B cell (primary cell): ENCODE results near the genes CTSW and CATSPER1.

DNA sequence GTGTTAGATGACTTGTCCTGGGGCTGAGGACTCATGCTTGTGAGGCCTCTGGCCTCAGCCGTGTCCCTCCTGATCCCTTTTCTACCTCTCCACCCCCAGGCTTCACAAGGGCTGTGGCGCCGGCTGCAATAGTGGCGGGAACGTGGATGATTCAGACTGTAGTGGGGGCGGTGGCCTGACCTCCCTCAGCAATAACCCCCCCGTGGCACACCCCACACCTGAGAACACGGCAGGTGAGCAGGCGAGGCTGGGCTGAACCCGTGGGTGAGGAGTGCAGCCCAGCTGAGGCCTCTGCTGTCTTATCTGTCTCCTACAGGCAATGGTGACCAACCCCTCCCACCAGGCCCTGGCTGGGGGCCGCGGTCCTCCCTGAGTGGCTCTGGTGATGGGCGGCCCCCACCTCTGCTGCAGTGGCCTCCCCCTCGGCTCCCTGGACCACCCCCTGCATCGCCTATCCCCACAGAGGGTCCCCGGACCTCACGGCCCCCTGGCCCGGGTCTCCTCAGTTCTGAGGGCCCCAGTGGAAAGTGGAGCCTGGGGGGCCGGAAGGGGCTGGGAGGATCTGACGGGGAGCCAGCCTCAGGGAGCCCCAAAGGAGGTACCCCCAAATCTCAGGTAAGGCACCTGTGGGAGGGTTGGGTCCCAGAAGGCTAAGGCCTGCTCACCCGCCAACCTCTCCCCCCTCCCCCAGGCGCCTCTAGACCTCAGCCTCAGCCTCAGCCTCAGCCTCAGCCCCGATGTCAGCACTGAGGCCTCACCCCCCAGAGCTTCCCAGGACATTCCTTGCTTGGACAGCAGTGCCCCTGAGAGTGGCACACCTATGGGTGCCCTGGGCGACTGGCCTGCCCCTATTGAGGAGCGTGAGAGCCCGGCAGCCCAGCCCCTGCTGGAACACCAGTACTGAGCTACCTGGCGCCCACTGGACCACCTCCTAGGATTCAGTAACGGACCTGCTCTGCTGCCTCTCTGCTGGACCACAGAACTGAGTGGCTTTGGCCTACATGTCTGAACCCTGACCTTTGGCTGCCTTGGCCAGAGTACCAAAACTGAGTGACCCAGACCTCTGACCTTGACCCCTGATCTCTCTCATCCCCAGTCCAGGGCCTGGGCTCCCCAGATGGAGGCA lies 1.5 kb upstream of the SIPA1 start:
- PRO-cap = no peak
- CAGE, long polyA plus RNA = no peak

- PRO-cap = bidirectional peak, plus-strand start at chr11:65641365, minus-strand start at chr11:65641191
- CAGE, long polyA plus RNA = no peak
Measured at GRCh38 chr11:65640971-65641671, 3.2 kb downstream of the SIPA1 start.

- PRO-cap = bidirectional peak, plus-strand start at chr11:65663969, minus-strand start at chr11:65663850
- CAGE, long polyA plus RNA = no peak
Measured at GRCh38 chr11:65663633-65664303, 1.1 kb upstream of the RELA start.

GRCh38 chr11:65711799-65711972 lies 366 bp upstream of the KAT5 start:
- PRO-cap = bidirectional peak, plus-strand start at chr11:65712252, minus-strand start at chr11:65711917
- CAGE, long polyA plus RNA = no peak

GRCh38 chr11:65713179-65713838 lies 1.3 kb downstream of the KAT5 start:
- PRO-cap = no peak
- CAGE, long polyA plus RNA = no peak

- PRO-cap = no peak
- CAGE, long polyA plus RNA = no peak
Measured at GRCh38 chr11:65713839-65714402, 1.9 kb downstream of the KAT5 start.

DNA sequence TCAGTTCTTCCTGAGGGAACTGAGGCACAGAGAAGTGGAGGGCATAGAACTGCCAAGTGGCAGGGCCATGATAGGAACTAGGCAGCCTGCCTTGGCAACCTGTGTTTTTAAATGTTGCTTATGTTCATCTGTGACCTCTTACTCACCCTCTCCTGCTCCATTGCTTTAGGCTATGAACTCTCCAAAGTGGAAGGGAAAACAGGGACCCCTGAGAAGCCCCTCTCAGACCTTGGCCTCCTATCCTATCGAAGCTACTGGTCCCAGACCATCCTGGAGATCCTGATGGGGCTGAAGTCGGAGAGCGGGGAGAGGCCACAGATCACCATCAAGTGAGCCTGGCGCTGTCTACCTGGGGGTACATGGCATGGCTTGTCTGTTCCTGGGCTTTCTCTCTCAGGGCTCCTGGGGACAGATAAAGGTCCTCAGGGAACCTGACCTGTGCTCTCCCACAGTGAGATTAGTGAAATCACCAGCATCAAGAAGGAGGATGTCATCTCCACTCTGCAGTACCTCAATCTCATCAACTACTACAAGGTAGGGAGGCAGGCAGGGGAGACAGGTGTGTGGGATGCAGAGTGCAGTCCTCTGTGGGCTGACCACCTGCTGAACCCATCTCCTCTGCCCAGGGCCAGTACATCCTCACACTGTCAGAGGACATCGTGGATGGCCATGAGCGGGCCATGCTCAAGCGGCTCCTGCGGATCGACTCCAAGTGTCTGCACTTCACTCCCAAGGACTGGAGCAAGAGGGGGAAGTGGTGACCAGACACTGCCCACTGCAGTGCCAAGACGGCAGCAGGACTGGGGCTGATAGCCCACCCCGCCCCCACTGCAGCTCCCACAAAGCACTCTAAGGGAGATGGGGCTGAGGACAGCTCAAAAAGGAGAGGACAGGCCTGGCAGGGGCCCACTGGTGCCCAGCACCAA lies 1.9 kb downstream of the RNASEH2C start:
- PRO-cap = no peak
- CAGE, long polyA plus RNA = no peak

DNA sequence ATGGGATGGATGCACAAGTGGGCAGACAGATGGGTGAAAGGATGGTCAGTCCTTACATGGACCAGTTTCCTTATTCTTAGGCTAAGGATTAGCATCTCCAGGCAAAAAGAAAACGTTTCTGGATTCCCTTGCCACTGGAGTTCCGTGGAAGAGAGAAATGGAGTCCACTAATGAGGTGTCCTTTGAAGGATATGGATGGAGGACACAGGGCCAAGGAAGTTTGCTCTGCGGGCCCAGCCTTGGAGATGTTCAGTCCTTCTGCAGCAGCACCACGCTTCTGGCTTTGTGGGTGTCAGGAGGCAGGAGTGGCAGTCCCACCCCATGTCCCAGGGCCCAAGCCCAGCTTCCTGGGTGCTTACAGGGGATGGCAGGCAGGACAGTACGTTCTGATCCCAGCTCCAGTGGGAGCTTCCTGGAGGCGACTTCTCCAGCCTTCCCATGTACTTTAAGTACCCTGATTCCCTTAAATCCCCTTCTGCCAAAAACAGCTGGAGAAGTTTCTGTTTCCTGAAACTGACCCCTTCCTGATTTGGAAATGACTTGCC lies 5.4 kb downstream of the AP5B1 start:
- PRO-cap = no peak
- CAGE, long polyA plus RNA = no peak

- PRO-cap = no peak
- CAGE, long polyA plus RNA = no peak
Measured at GRCh38 chr11:65787274-65788271, 710 bp downstream of the OVOL1 start.

- PRO-cap = no peak
- CAGE, long polyA plus RNA = no peak
Measured at GRCh38 chr11:65822769-65823135, 11.0 kb upstream of the SNX32 start.

DNA sequence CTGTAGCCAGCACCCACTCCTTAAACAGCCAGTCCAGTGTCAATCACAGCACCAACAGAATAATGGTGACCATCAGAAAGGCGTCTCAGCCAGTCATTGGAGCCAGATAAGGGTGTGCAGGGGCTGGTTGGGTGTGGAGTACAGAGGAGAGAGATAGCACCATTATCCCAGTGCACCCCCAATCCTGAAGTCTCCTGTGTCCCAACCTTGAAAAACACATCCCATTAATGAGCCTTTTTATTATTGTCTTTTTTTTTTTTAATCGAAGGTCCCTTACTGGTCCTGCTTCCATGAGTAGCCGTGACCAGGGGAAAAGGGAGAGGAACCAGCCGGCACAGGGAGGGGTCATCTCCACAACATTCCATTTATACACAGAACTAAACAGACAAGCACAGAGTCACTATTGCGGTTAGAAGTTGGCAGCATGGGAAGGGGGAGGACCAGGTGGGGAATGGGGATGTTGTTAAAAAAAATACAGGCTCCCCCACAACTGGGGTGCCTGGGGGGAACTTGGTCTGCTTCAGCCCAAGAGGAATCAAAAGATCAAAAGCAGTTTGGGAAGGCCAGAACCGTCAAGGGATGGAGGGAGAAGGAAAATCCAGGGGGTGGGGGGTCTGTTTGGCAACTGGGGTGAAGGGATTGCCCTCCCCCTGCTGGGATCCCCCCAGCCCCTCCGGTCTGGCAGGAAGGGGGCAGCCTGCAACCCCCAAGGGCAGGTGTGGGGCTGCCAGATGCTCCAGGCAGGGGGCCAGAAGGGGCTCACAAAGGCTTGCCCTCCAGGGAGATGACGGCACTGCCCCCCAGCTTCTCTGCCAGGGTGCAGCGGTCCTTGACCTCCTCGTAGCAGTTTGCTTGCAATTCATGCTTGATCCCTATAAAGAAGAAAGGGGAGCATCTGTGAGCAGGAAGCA lies 3.1 kb downstream of the CFL1 start:
- PRO-cap = no peak
- CAGE, long polyA plus RNA = no peak

DNA sequence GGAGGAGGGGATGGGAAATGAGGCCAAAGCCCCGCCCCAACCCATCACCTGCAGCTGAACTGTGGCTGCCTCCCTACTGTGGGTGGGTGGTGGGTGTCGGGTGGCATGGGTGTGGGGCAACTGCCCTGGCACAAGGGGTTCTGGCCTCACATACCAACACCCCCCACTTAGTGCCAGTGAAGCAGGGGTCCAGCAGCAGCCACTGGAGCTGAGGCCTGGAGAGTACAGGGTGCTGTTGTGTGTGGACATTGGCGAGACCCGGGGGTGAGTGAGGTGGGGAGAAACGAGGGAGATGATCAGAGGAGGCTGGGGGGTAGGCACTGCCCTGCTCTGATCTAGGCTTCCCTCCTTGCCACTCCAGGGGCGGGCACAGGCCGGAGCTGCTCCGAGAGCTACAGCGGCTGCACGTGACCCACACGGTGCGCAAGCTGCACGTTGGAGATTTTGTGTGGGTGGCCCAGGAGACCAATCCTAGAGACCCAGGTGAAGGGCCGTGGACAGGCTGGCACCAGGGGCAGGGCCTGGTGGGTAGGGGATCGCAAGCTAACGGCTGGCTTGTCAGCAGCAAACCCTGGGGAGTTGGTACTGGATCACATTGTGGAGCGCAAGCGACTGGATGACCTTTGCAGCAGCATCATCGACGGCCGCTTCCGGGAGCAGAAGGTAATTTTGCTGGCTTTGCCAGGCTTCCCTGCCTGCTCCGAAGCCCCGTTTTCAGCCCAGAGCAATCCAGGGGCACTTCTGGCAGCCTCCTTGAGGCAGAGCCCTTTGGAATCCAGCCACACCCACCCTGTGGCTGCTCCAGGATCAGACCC lies 3.2 kb downstream of the MUS81 start:
- PRO-cap = no peak
- CAGE, long polyA plus RNA = no peak

DNA sequence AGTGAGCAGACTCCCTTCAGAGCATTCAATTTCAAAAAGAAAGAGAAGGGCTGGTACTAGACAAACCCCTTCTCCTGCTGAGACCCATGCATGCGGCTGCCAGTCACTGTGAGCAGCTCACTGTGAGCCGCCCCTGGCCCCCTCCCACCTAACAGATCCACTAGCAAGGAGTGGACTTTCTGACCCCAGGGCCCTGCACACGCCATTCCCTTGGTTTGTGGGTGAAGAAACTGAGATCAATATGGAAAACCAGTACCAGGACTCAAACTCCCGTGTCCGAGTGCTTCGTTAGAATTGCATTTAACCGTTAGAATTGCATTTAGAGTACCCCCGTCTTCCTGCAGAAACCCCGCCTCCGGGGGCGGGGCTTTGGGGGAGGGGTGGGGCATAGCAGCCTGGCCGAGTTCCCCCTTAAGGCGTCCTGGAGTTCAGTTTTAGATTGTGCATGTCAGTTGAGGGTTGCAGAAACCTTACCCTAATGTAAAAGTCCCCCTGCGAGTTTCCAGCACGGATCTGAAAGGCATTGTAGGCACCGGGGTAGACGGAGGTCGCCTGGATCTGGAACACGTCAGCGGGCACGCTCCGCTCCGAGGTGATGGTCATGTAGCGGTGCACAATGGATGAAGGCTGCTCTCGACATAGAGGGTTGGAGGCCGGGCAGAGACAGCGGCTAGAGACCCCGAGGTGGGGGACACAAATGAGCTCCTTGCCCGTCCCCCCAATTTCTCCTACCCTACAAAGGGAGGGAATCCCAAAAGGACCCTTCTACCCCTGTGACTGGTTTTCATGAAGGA lies 5.0 kb downstream of the EFEMP2 start:
- PRO-cap = no peak
- CAGE, long polyA plus RNA = no peak

DNA sequence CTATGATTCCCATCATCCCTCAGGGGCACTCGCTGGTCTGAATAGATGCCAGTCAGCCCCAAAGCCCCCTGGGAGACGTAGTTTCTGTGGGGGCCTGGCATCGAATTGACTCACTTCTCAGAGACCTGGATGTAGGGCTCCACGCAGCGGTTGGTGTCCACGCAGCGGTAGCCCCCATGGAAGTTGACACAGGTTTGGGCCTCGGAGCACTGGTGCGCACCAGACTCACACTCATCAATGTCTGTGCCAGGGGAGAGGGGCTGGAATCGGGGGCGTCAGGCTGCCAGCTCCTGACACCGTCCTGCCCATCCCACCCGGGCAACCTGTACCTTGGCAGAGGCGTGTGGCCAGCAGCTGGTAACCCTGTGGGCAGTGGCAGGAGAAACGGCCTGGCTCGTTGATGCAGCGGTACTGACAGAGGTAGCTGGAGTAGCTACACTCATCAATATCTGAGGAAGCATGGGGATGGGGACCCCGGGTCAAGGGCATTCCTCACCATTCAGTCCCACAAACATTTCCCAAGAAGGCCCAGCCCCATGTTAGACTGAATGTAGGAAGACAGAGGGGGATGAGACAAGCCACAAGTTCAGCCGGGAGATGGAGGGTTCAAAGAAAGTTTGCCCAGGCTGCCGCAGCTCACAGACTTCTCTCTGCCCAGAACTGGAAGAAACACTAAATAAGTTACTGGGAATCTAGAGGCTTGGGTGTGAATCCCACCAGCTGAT lies 4.3 kb downstream of the EFEMP2 start:
- PRO-cap = no peak
- CAGE, long polyA plus RNA = no peak

GRCh38 chr11:65879508-65880098 lies at the start of gene CTSW:
Gene CTSW (plus strand): TSS chr11:65879837.
- PRO-cap = unidirectional peak, plus-strand start at chr11:65879837
- CAGE, long polyA plus RNA = start-site peak on the plus strand at chr11:65879832-65879837, 8 and 16 reads in 2 replicates

DNA sequence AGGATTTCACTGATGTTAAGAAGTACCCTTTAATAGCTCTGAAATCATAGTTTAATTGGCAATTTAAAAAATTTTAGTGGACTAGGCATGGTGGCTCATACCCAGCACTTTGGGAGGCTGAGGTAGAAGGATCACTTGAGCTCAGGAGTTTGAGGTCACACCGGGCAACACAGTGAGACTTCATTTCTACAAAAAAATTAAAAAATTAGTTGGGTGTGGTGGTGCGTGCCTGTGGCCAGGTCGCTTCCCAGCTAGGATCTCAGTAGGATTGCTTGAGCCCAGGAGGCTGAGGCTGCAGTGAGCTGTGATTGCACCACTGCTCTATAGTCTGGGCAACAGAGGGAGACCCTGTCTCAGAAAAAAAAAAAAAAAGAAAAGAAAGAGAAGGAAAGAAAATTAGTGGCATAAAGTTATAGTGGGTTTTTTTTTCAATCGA lies 1.6 kb downstream of the FOSL1 start:
- PRO-cap = no peak
- CAGE, long polyA plus RNA = no peak

DNA sequence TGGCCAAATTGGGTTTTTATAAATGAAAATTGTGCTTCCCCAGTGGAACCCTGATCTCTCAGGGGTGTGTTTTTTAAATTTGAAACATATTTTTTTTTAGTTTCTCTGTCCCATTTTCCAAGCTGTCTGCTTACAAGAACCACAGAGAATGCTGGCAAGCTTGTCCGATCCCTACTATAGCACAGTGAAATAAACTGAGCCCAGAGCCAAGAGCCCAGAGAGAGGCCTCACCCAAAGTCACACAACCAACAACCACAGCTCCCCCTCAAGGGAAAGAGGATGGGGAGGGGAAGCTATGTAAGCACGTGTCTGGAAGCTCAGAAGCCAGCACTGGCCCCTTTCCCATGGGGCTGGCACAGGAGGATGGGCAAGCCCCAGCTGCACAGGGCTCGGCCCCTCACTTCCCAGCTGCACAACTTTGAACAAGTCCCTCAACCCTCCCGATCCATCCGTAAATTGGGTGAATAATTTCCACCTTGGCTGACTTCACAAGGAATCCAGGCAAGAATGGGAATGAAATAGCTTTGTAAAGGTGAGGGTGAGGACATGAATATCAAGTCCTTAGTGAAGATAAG lies 3.2 kb upstream of the SART1 start:
- PRO-cap = no peak
- CAGE, long polyA plus RNA = no peak

GRCh38 chr11:65981746-65982477 lies 20.0 kb downstream of the EIF1AD start:
- PRO-cap = no peak
- CAGE, long polyA plus RNA = no peak

DNA sequence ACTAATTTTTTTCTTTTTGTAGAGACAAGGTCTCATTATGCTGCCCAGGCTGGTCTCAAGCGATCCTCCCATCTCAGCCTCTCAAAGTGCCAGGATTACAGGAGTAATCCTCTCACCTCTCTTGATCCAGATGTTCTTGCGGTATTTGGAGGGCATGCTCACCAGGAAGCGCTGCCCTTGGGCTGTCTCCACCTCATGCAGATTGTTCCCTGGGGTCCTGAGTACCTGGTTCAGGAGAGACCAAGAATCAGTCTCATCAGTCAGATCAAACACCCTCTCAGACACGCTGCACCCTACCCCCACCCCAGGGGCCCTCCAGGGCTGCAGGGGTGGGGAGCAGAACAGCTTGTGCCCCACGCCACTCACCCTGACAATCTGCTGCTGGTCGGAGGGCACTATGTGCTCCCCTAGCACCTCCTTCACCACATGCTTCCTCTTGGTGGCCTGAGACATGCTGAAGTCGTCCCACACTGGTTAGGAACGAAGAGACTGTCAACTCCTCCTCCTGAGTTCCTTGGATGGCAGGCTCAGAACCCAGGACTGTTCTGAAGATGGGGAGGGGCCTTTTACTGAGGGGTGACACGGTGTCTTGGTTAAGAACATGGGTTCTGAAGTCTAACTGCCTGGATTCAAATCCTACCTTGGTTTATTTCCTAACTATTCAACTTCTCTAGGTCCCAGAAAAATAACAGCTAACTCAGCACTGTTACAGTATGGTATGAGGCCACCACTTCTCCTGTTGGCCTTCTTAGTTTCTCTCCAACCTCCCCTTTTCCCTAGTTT lies 1.8 kb downstream of the EIF1AD start:
- PRO-cap = no peak
- CAGE, long polyA plus RNA = no peak

- PRO-cap = no peak
- CAGE, long polyA plus RNA = no peak
Measured at GRCh38 chr11:66026190-66026799, at the start of gene CATSPER1. Gene CATSPER1 (minus strand): TSS chr11:66026479.